ENCODE measurements around the genes CLEC14A, TOGARAM1, MGAT2 and KLHDC2.

GRCh38 chr14:38255765-38256916, at the start of gene CLEC14A:
TSS of gene CLEC14A (minus strand) at chr14:38256093.
- PRO-cap, result unidirectional peak, minus-strand start at chr14:38256064
- RAMPAGE, long total RNA, 4 experiments, result no peak in any of the 4 experiments

- PRO-cap, result no peak
- RAMPAGE, long total RNA, 4 experiments, result no peak in any of the 4 experiments
Observed at GRCh38 chr14:38330650-38330878, 74.7 kb upstream of the CLEC14A start.

DNA sequence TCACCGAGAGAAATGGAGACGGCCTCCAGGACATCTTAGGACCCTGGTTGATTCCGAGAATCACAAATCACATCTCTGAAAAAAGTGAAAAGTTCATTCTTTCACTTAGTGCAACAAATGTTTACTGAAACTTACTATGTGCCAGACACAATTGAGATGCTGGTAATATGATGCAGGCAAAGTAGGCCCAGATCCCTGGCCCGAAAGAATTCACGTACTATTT, 465 bp upstream of the SEC23A start:
- PRO-cap, result no peak
- RAMPAGE, long total RNA, 4 experiments, result no peak in any of the 4 experiments

- PRO-cap, result no peak
- RAMPAGE, long total RNA, 4 experiments, result no peak in any of the 4 experiments
Observed at GRCh38 chr14:39182921-39183924, 8.2 kb downstream of the PNN start.

DNA sequence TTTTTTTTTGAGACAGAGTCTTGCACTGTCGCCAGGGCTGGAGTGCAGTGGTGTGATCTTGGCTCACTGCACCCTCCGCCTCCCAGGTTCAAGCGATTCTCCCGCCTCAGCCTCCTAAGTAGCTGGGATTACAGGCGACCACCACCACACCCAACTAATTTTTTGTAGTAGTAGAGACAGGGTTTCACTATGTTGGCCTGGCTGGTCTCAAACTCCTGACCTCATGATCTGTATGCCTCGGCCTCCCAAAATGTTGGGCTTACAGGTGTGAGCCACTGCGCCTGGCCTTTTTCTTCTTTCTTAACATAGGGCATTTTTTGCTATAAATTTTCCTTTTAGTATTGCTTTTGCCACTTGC, 21.1 kb downstream of the FBXO33 start:
- PRO-cap, result no peak
- RAMPAGE, long total RNA, 4 experiments, result no peak in any of the 4 experiments

- PRO-cap, result no peak
- RAMPAGE, long total RNA, 4 experiments, result no peak in any of the 4 experiments
Observed at GRCh38 chr14:40629650-40630281, 976.9 kb upstream of the LRFN5 start.

- PRO-cap, result no peak
- RAMPAGE, long total RNA, 4 experiments, result no peak in any of the 4 experiments
Observed at GRCh38 chr14:42028791-42029025, 422.0 kb downstream of the LRFN5 start.

- PRO-cap, result unidirectional peak, minus-strand start at chr14:42414584
- RAMPAGE, long total RNA, 4 experiments, result no peak in any of the 4 experiments
Observed at GRCh38 chr14:42414285-42414884, 807.7 kb downstream of the LRFN5 start.

- PRO-cap, result no peak
- RAMPAGE, long total RNA, 4 experiments, result no peak in any of the 4 experiments
Observed at GRCh38 chr14:44722852-44723187, 174.3 kb upstream of the C14orf28 start.

GRCh38 chr14:44962071-44963225, at the start of gene TOGARAM1:
TSS of gene TOGARAM1 (plus strand) at chr14:44962190.
- PRO-cap, result bidirectional peak, plus-strand start at chr14:44962177, minus-strand start at chr14:44961938; unidirectional peak, plus-strand start at chr14:44962258
- RAMPAGE, long total RNA, 4 experiments, result start-site peak on the plus strand in 3 of 4 experiments, at chr14:44962203-44962255 at its widest, 23 to 81 reads per replicate

GRCh38 chr14:45110520-45111145, 23.6 kb downstream of the FKBP3 start:
- PRO-cap, result no peak
- RAMPAGE, long total RNA, 4 experiments, result no peak in any of the 4 experiments

- PRO-cap, result no peak
- RAMPAGE, long total RNA, 4 experiments, result no peak in any of the 4 experiments
Observed at GRCh38 chr14:45889016-45889505, 636.1 kb upstream of the MIS18BP1 start.

- PRO-cap, result no peak
- RAMPAGE, long total RNA, 4 experiments, result no peak in any of the 4 experiments
Observed at GRCh38 chr14:47104505-47105084, 453.0 kb upstream of the RPL10L start.

DNA sequence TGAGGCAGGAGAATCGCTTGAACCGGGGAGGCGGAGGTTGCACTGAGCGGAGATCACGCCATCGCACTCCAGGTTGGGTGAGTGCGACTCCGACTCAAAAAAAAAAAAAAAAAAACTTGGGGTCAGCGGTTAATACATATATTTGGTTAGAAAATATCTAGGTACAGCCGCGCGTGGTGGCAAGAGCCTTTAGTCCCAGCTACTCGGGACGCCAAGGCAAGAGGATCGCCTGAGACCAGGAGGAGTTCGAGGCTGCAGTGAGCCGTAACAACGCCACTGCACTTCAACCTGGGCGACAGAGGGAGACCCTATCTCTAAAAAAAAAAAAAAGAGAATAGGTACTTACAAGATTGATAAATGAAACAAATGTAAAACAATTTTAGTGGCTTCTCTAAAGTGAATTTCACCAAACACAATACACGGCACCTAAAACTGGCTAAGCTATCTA, 888 bp downstream of the RPS29 start:
- PRO-cap, result no peak
- RAMPAGE, long total RNA, 4 experiments, result no peak in any of the 4 experiments

- PRO-cap, result bidirectional peak, plus-strand start at chr14:49620817, minus-strand start at chr14:49620607
- RAMPAGE, long total RNA, 4 experiments, result start-site peak on the plus strand in 2 of 4 experiments, at chr14:49620741-49620820 at its widest, 58 to 101 reads per replicate; start-site peak on the minus strand in 3 of 4 experiments, at chr14:49620603-49620638 at its widest, 2,651 to 11,357 reads per replicate
Observed at GRCh38 chr14:49620485-49621449, at the start of gene MGAT2. TSS of gene MGAT2 (plus strand) at chr14:49620799.

DNA sequence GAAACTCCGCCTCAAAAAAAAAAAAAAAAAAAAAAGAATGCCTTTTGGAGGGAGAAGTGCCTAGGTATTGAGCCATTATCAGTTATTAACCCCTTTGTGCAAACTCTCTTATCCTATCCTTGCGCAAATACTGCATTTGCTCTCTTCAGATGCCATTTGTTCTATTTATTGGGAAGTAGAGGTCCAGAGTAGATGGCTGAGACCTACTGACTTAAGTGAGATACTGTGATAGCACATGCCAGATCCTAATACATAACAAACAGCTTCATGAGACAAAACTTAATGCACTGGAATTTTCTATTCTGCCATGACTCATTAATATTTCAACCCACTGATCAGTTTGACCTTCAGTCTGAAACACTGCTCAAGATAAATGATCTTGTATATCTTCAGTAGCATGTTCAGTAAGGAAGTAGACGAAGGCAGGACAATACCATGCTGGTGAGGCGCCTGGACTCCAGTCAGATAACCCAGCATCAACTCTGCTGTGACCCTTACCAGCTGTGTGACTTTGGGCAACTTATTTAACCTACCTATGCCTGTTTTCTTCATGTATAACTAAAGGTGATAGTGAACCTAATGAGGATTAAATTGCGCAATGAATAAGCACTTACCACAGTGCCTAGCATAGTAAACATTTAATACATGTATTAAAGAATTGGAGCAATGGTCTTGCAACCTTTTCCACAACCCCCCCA, 5.7 kb upstream of the DNAAF2 start:
- PRO-cap, result no peak
- RAMPAGE, long total RNA, 4 experiments, result no peak in any of the 4 experiments

DNA sequence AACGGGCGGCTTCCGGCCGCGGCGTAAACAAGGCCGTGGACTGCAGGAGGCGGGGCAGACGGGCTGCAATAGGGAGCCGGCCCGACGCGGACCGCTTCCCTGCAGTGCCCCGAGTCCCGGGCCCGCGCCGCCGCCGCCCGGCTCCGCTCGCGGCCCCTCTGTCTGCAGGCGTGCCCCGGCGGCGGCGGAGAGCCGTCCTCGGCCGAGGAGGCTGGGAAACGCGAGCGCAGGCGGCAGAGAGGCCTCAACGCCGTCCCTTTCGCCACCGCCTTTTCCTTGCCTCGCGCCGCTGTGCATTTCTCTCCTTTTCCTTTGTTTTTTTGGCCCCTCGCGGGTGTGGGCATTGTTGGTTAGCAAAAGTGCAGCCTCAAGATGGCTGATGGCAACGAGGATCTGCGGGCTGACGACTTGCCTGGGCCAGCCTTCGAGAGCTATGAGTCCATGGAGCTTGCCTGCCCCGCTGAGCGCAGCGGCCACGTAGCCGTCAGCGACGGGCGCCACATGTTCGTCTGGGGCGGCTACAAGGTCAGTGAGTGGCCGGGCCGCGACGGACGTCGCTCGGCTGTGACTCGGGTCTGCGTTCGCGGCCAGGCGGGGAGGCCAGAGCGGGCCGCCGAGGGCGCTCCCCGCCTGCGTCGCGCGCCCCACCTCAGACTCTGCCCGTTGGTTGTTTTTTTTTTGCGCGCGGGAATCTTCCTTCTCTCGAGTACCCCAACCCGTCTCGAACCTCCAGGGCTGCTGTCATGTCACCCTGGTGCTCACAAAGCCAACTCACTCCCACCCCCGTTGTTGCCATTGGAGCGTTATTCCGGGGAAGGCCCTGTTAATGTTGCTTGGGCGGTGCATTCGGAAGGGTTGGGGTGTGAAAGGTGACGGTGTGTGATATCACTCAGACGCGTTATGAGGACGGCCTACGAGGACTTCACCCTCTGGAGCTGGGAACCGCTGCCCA, at the start of gene KLHDC2:
KLHDC2 (plus strand) TSS at position 57 of the 952 bp plus-strand sequence.
- PRO-cap, result unidirectional peak, plus-strand start at position 38 of the sequence; unidirectional peak, plus-strand start at position 112 of the sequence
- RAMPAGE, long total RNA, 4 experiments, result no peak in any of the 4 experiments

DNA sequence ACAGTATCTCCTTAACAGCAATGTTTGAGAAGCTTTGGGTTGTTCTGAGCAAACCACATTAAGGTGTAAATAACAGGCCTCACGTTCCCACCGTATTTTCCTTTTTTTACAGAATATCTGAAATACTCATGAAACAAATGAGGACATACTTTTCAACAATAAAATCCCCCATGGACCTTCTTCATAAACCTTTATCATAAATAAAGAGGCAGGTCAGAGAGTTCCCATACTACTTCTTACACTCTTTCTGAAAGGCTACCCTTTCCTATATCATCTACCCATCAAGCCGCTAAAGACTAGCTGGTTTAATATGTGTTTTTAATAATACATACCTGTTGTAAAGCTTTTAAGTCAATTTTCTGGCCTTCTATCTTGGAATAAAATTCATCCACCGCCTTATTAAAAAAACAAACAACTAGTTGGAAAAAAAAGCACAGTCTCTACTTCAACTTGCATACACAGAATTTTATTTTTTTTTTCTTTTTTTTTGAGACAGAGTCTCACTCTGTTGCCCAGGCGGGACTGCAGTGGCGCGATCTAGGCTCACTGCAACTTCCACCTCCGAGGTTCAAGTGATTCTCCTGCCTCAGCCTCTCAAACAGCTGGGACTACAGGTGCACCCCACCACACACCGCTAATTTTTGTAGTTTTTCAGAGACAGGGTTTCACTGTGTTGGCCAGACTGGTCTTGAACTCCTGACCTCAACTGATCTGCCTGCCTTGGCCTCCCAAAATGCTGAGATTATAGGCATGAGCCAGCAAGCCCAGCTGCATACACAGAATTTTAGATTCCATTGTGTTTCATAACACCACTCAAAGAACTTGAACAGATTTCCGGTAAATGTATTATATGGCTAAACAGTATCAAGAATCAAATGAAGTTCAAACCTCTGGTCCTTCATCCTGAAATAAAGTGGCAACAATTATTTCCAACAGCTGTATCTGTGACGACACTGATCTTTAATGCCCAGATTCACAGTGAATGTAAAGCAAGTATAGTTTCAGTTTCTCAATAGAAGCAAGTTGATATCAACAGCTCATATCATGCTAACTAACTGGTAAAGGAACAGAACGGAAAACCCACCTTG, 21.3 kb downstream of the NEMF start:
- PRO-cap, result no peak
- RAMPAGE, long total RNA, 4 experiments, result no peak in any of the 4 experiments

GRCh38 chr14:49895176-49896429, 2.7 kb downstream of the ARF6 start:
- PRO-cap, result no peak
- RAMPAGE, long total RNA, 4 experiments, result no peak in any of the 4 experiments

- PRO-cap, result no peak
- RAMPAGE, long total RNA, 4 experiments, result no peak in any of the 4 experiments
Observed at GRCh38 chr14:49951910-49952412, 59.1 kb downstream of the ARF6 start.